ENCODE measurements around a stretch of chr10.

DNA sequence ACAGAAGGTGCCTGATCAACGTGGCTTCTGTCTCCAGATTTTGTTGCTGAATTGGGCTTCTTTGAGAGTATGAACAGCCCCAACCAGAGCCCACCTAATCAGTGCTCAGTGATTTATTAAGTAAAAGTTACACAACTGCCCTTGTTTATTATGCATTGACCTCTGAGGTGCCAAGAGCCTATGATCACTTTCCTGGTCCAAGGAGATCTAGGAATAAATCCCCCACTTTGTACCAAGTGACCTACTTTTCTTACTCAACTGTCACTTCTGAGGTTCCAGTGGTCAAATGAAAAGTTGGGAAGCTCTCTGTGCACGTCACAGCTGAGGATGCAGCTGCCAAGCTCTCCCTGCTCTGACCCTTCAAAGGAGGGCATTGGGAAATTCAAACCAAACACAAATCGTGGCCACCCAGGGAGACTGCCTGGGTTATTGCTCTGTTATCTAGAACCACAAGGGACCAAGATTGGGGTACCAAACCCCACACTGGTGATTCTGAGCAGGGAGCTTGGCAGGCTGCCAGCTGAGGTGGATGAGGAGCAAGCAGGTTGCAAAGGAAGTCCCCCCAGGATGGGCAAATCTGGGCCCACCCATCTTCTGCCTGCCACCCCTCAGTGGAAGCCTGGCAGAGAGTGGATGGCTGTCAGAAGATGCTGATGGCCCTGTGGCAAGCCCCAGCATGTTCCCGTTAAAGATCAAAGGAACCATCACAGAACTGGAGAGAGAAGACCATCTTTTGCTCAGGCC, 106.9 kb downstream of the PPP1R3C start:
- PRO-cap, 2 experiments = no peak in any of the 2 experiments

GRCh38 chr10:91592175-91593061, 40.5 kb downstream of the PPP1R3C start:
- PRO-cap, 2 experiments = no peak in any of the 2 experiments

DNA sequence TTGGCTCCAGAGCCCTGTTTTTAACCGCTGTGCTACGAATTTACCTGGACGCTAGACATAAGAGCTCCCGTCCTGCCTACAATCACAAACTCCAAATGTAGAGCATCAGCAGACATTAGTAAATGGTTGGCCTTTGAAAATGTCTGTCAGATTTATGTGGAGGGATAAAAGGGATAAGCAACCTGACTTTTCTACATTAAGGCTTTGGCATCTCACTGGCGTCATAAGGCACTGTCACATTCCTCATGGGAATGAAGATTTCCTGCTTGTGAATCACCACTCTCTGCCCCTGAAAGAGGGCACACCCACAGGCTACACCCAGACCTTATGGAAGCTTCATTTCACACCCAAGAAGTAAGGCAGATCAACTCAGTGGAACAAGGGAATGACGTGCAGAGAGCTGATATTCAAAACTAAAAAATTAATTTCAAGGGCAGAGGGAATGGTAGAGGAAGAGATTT, 34.3 kb downstream of the PPP1R3C start:
- PRO-cap, 2 experiments = no peak in any of the 2 experiments

DNA sequence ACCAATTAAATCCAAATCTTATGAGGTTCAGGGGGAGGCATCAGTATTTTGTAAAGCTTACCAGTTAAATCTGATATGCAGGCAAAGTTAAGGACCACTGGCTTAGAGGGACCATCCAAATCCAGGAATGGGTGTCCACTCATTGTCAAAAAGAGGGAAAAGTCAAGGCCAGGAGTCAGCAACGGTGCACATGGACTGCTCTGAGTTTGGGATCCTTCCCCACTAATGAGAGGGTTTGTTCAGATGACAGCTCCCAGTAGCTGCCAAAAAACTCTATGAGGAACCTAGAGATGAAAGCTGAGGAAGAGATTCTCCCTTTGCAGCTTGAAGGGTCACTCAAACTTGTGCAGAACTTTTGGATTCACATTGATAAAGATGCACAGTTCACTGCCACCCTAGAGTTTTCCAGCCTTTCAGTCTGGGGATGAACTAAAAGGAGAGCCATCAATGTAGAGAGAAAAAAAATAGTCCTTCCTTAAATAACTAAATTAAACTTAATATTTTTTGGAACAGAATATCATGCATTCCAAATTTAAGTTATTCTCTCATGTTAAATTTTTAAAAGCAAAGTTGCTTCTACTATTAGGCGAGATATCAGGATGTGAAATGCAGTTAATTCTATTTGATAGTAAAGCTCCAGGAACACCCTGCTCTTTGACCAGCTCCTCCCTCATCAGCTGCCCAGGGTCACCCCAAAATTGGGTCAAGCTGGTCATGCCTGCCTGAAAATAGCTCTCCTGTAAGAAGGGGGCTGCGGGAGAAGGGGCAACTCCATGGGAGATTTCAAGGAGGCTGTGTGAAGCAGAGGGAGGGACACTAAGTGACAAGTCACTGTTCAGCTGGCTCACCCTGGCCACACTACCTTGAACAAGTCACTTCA, 6.2 kb downstream of the PPP1R3C start:
- PRO-cap, 2 experiments = peak in 1 of 2 experiments; most common minus-strand start position 270 of the sequence (in 1)

GRCh38 chr10:91629211-91629738, 3.6 kb downstream of the PPP1R3C start:
- PRO-cap, 2 experiments = peak in 1 of 2 experiments; most common minus-strand start chr10:91629620 (in 1)

GRCh38 chr10:91798597-91799588, 667 bp downstream of the TNKS2 start:
- PRO-cap, 2 experiments = peak in 2 of 2 experiments; most common plus-strand start chr10:91799471 (in 2); most common minus-strand start chr10:91798784 (in 1)

DNA sequence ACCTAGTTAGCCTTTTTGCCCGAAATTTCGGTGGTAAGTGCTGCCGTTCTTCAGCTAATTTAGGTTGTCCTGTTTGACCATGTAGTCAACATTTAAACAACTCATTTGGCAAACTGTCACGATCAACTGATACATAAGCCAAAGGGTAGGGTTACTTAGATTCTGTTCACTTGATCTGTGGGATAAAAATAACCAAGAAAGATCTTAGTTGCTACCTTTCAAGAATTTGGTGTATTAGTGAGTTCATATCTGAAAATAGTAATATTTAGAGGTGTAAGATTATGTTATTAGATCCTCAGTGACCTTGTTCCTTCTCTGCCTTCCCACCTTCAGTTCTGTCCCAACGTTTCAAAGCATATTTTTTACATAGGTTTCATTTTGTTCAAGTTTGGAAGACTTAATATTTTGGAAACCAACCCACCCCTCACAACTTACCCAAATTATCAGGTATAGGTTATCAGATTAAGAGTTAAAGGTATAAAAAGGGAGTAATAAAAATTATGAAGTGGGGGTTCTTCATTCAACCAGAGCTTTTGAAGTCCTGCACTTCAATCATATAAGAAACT, 2.1 kb downstream of the TNKS2 start:
- PRO-cap, 2 experiments = peak in 2 of 2 experiments; most common plus-strand start position 298 of the sequence (in 1); most common minus-strand start position 66 of the sequence (in 2)

DNA sequence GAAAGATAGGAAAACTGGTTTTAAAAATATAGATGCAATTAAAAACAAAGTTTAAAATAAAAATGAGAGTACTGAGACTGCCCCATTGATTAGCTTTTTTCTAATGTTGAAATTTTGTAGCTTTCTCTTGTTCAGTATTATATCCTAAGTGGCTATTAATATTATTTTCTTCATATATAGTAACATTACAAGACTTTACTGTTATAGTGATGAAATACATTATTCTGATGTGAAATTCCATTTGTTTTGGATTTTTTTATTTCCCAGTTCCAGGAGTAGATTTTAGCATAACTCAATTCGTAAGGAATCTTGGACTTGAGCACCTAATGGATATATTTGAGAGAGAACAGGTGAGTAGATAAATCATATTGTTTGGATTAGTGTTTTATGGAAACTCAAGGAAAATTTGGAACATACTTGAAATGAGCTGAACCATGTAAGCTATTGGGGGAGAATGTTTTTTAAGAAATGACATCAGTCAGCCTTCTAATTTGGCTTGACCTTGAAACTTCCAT, 51.1 kb downstream of the TNKS2 start:
- PRO-cap, 2 experiments = no peak in any of the 2 experiments

GRCh38 chr10:91923254-91923566, 360 bp upstream of the BTAF1 start:
- PRO-cap, 2 experiments = no peak in any of the 2 experiments

DNA sequence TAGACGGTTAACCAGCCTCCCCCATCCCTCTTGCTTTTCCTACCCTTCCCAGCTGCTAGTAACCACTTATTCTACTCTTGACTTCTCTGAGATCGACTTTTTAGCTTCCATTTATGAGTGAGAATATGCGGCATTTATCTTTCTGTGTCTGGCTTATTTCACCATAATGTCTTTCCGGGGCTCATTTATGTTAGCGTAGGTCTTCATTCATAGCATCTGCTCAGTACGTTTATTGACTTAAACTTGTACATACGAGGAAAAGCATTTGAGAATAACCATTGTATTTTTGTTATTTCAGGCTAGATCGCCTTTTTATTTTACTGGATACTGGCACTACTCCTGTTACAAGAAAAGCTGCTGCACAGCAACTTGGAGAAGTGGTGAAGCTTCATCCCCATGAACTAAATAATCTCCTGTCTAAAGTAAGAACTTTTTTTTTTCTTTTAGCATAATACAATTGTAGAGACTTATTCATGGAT, 11.8 kb downstream of the BTAF1 start:
- PRO-cap, 2 experiments = no peak in any of the 2 experiments

GRCh38 chr10:91943593-91944110, 20.1 kb downstream of the BTAF1 start:
- PRO-cap, 2 experiments = no peak in any of the 2 experiments

GRCh38 chr10:91974569-91974912, 51.0 kb downstream of the BTAF1 start:
- PRO-cap, 2 experiments = no peak in any of the 2 experiments

DNA sequence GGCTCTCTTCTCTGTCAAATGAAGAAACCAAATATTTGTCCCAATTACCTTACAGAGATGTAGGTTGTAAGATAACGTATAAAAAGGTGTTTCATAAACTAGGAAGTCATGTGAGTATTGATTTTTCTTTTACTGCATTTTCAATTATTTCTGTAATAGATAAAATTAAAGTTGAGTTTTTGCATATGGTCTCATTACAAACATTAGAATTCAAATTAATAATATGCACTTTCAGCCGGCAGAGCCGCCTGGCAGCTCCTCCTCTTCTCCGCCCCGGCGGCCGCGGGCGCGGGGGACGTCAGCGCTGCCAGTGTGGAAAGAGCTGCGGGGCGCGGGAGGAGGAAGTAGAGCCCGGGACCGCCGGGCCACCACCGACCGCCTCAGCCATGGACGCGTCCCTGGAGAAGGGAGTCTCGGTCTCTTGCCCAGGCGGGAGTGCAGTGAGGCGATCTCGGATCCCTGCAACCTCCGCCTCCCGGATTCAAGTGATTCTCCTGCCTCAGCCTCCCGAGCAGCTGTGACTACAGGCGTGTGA, 176.0 kb downstream of the CPEB3 start:
- PRO-cap, 2 experiments = no peak in any of the 2 experiments

- PRO-cap, 2 experiments = no peak in any of the 2 experiments
Observed at GRCh38 chr10:92122724-92123511, 168.0 kb downstream of the CPEB3 start.

- PRO-cap, 2 experiments = no peak in any of the 2 experiments
Observed at GRCh38 chr10:92571938-92572659, 1.8 kb downstream of the IDE start.

DNA sequence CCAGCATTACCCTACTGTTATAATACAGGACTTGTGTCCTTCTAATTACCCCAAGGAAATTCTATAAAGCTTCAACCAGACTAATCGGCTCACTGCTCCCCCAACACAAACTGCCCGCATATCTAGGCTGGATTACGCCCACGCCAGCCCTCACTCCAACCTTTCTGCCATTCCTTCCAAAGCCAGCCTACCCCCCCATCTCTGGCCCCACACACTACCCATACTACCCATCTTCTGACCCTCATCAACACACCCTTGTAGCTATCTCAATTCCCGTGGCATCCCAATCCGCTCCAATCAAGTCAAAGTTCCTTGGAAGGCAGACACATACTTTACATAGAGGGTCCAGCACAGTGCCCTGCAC, 1.3 kb downstream of the IDE start:
- PRO-cap, 2 experiments = no peak in any of the 2 experiments

GRCh38 chr10:92828896-92829760, 19.2 kb upstream of the EXOC6 start:
- PRO-cap, 2 experiments = no peak in any of the 2 experiments

GRCh38 chr10:93198816-93199616, 125.3 kb downstream of the CYP26A1 start:
- PRO-cap, 2 experiments = no peak in any of the 2 experiments

DNA sequence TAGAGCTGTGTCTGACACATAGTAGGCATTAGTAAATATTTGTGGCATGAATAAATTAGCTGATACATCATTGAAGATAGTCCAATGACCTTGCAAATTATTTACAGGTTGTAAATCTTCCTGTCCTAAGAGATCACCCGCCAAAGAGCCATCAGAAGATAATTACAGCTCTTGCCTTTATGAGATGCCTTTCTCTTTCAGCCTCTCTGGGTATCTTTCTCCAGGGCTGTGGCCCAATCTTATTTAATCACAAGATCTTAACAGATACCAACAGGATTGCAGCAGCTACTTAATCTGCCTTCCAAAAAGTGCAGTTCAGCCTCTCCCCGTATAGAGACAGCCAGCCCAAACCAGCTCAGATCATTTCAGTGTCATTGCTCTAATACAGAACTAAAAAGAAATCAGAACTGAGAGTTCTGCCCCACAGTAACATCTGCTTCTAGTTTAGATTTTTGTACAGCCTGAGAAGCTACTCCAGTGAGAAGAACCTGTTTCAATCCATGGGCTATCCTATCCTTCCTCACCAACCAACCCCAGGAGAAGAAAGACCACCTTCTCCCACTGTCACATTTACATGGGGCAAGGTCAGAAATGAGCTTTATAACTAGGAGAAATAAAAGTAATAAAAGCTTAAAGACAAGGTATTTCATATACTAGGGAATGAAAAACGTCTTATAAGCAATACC, 41.4 kb downstream of the MYOF start:
- PRO-cap, 2 experiments = no peak in any of the 2 experiments

DNA sequence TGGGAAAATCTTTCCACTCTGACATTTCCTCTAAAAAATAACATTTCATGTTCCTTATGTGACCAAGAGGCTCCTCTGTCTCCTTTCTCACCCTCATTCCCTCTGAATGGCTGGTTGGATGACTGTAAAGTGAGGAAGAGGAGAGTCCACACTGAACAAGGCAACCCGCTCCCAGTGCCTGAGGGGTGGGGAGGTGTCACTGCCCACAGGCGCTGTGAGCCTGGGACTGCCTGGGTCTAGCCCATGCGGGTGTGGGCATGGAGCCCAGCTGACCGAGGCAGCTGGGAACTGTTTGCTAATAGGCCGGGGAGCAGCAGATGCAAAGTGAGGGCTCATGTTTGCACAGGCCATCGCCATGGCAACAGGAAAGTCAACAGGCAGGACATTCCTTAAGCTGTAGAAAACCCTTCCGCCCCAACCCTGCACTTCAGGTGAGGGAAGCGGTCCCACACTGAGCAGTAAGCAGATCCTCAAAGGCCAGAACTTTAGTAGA, 36.6 kb downstream of the MYOF start:
- PRO-cap, 2 experiments = peak in 1 of 2 experiments; most common plus-strand start position 425 of the sequence (in 1); most common minus-strand start position 211 of the sequence (in 1)